Trachea (tissue), 1 donor: ENCODE measurements around the genes SETSIP, MTF2 and TMED5.

DNA sequence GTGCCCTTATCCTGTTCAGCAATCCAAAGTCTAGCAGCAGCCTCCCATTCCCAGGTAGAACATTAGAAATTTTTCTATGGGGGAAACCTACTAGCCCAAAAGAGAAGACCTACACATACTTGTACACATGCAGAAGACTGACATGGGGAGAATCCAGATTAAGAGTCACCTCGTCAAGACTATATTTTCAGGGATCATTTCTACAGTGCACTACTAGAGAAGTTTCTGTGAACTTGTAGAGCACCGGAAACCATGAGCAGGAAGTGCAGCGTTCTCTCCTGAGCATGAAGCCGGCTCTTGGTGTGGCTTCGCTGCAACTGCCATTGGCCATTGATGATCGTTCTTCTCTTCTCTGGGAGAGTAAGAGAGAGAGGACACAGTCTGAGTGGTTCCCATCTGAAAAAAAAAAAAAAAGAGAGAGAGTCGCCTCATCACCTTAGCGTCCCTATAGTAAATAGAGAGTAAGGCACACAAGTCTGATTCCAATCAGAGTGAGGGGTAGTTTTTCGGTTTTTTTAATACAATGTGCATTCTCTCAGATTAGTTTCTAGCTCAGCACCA, 59.4 kb downstream of the BARHL2 start:
- PRO-cap: no peak

GRCh38 chr1:90850853-90851885, 134.1 kb upstream of the BARHL2 start:
- PRO-cap: bidirectional peak, plus-strand start at chr1:90851812, minus-strand start at chr1:90851646

DNA sequence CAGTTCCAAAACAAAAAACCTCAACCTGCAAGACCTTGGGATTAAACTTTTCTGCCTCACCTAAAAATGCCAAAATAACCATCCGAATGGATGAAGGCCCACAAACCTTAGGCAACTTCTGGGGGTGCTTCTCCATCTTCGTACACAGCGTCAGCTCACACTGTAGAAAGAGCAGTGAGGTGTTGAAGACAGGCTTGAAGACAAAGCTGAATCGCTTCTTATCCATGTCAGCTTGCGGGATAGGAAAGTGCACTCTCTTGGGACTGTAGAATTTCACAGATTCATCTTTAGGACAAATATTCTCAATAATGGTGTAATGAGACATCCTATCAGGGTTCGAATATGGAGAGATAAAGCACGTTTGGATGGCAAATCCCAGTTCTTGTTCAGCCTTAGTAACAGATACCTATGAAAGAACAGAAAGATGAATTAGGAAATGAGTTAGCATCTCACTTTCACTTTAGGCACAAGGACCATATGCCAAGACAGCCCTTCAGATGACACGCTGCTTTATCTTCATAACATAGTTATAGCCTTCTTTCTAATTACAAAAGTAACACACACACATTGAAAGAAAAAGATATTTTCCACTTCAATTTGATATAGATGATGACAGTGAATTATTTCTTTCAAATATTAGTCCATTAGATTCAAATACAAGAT, 173.7 kb downstream of the TGFBR3 start:
- PRO-cap: no peak

DNA sequence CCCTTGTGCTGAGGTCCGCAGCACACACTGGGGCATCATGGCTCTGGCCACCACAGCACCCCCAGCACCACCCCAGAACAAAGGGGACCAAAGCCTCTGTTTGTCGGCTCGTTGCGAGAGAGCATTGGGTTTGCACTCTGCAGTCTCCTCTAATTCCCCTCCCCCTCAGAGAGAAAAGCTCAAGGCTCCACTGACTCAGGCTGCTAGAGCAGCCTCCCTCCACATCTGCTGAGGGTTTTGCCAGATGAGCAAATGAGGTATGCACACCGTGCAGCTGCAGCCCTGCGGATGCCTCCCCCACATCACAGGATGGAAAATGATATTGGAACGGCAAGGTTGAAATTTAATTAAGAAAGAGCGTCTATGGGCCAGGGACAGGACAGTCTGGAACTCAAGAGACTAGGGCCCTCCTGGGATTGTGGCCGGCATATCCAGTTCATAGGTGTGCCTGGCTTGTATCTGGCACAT, 154.6 kb downstream of the TGFBR3 start:
- PRO-cap: no peak

GRCh38 chr1:91760898-91761933, 124.7 kb downstream of the TGFBR3 start:
- PRO-cap: no peak

GRCh38 chr1:91805299-91805836, 80.6 kb downstream of the TGFBR3 start:
- PRO-cap: no peak

DNA sequence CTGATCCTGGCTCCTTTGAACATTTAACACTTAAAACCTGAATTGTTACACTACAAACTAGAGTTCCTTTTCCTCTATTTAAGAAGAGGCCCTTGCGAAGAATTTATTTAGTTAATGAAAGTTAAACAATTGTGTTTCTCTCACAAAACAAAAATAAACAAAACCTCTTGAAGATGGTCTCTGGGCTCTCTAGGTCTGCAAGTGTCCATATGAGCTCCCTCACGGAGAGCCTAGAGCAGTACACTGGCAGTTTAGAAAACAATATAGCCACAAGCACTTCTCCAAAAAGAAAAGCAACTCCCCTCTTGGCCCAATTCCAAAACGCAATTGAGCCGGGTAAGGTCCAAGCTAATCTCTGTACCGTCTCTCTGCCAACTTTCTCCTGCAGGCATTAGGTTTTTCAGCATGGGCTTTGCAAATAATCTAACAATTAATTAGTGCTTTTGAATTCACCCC, 40.1 kb downstream of the TGFBR3 start:
- PRO-cap: no peak

DNA sequence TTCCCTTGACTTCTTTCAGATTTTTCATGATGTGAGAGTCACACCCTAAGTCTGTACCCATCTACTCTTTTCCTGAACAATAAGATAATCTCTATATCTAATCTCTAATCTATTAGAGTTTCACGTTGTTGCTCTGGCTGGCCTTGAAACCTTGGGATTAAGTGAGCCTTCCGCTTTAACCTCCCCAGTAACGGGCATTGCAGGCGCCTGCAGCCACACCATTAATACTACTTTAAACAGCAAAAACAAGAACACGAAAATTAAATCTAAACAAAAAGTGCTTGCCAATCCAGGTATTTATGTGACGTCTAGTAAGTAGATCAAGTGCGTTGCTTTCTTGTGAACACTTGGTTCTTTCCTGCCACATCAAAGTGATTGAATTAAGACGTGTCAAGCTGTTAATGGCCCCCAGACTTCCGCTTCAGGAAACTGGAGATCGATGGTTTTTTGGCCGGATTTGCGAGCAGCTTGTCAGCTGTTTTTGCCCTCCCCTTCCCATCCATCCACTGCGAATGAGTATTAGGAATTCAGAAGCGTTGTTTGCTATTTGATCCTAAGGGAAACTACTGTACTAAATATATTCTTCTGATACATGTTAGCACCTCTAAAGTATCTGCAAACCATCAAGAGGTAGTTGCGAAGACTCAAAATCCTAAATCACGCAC, 791 bp upstream of the BRDT start:
- PRO-cap: no peak

GRCh38 chr1:92075350-92075606, at the start of gene SETSIP:
SETSIP (minus strand) TSS chr1:92075411.
- PRO-cap: no peak

- PRO-cap: no peak
These were observed 23.5 kb downstream of the GLMN start for GRCh38 chr1:92274936-92276100.

DNA sequence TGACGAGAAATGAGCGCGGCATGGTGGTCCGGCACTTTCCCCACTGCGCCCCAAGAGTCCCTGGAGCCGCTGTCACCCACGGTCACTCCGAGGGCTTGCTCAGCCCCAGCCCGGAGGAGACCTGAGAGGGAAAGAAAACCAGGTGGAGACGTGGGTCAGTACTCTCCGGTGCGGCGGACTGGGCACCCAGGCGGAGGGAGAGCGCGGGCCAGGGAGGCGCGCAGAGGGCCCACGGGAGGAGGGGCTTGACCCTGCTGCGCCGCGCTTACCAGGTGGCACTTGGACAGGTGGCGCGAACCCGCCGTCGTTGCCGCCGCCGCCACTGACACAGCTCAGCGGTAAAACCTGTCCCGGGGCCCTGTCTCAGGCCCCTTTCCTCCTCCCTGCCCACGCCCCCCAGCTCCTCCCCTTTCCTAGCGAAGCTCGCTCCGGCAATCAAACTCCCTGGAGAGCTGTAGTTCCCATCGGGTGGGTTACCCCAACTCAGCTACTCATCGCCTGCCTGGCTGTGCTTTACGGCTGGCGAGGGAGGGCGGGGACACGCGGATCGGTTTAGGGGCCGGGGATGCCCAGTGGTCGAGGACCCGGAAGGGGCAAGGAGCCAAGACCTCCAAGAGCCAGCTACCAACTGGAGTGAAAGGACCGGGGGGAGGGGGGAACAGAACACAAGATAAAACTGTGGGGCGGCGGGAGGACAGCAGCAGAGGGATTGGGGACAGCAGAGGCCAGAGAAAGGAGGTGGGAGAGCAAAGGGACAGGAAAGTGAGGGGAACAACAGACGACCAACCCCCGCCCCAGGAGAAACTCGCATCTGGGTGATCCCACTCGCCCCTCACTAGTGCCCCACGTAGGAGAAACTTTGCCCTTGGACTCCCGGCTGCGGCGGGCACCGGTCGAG, 3.0 kb downstream of the GFI1 start:
- PRO-cap: no peak

GRCh38 chr1:92515568-92516370, 29.0 kb upstream of the GFI1 start:
- PRO-cap: no peak

DNA sequence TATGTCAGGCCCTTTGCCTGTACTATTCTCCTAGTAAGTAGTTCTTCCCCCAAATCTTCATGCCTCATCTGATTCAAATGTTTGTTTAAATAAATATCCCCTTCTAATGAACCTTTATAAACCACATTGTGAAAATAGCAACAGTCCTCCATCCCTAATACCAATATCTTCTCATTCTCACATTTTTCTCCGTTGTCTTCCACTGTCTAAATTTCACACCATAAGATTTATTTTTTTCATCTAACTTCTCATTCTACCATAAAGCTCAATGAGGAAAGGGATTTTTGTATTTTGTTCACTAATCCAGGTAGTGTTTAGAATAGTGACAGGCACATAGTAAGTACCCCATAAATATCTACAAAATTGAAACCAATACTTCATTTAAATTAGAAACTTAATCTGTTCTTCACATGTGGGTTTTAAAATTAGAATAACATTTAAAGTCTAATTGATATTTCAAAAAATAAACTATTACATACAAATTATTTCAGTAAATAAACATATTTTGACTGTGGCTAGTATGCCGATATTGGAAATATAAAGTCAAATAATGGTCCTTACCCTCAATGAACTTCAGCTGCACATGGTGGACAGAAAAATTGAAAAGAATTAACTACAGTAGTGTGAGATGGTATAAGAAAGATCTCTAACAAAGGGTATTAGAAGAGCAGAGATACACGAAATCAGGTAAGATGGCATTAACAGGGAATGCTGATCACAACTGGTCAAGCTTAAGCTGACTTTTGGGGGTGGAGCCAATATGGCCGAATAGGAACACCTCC, 101.9 kb upstream of the GFI1 start:
- PRO-cap: no peak

DNA sequence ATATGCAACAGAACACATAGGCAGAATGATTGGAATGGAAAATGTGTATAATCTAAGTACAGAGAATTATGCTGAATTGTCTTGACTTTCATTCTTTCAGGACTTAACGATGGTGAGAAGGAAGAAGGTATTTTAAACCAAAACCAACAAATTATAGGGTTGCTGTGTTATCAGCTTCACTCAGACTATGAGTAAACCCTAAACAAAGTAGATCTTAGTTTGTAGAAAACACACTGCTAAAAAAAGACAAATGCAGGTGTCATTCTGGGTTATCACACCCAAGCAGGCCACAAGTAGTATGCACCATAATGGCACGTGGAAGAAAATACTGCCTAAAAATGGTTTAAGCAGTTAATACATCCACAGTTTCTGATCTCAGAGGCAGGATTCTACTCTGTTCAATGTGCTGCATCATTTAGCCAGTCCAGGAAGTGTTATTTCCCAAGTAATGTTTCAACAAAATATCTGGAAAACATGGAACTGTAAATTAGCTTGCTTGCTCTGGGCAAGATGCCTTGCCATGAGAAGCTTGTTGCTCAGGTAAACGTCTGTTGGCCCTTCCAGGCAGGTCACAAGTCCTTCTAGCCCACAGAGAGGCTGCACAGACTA, 4.2 kb downstream of the DIPK1A start:
- PRO-cap: no peak

GRCh38 chr1:93079176-93080230, at the start of gene MTF2:
MTF2 (plus strand) TSS chr1:93079283.
- PRO-cap: bidirectional peak, plus-strand start at chr1:93079283, minus-strand start at chr1:93079099

DNA sequence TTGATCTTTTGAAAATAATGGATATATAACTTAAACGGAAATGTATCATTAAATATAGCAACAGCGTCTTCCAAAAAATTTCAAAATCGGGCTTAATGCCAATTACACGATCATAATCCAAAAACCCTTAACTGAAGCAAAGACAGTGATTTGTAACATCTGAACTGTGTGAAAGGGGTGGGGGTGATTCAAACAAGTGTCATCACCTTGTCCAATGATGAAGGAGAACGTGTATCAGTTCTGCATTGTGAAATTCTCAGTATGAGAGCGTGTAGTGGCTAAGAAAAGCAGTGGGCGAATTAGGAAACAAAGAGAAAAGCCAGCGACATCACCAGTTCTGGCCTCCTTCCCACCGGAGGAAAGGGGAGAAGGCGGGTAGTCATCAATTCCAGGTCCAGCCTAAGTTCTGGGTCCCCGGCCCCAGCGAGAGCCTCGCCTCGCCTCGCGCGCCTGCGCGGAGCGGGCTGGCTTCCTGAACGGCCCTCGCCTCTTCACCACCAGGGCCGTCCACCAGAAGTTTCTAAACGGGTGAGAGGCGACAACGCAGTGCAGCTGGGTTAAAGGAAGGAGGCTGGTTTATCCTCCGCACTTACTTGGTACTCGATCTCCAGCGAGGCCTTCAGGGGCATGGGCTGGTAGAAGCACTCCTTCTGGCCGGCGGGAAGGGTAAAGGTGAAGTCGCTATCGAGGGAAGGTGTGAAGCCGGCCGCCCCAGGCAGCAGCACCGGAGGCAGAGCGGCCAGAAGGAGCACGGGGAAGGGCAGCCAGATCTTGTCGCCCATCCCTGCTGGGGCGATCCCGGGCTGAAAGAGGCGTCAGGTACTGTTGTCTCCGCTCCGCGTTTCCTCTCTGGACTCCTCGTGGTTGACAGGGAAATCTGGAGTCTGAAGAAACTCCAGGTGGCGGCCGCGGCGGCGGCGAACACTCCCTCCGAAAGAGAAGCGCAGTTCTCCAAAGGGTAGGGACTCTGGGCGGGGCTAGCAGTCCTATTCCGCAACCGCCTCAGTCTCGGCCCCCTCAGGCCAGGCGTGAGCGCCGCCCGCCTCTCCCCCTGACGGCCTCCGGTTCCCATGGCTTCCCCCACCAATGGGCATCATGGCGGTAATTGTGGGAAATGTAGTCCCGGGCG, at the start of gene TMED5:
Gene TMED5, minus strand, starts transcription at position 953 of the 1,129 bp plus-strand sequence.
- PRO-cap: unidirectional peak, plus-strand start at position 290 of the sequence; bidirectional peak, plus-strand start at position 523 of the sequence, minus-strand start at position 401 of the sequence; unidirectional peak, minus-strand start at position 860 of the sequence; bidirectional peak, plus-strand start outside the sequence, minus-strand start at position 969 of the sequence

GRCh38 chr1:93509353-93510040, 61.6 kb downstream of the FNBP1L start:
- PRO-cap: no peak

- PRO-cap: no peak
These were observed 106.8 kb downstream of the FNBP1L start for GRCh38 chr1:93554699-93555122.

DNA sequence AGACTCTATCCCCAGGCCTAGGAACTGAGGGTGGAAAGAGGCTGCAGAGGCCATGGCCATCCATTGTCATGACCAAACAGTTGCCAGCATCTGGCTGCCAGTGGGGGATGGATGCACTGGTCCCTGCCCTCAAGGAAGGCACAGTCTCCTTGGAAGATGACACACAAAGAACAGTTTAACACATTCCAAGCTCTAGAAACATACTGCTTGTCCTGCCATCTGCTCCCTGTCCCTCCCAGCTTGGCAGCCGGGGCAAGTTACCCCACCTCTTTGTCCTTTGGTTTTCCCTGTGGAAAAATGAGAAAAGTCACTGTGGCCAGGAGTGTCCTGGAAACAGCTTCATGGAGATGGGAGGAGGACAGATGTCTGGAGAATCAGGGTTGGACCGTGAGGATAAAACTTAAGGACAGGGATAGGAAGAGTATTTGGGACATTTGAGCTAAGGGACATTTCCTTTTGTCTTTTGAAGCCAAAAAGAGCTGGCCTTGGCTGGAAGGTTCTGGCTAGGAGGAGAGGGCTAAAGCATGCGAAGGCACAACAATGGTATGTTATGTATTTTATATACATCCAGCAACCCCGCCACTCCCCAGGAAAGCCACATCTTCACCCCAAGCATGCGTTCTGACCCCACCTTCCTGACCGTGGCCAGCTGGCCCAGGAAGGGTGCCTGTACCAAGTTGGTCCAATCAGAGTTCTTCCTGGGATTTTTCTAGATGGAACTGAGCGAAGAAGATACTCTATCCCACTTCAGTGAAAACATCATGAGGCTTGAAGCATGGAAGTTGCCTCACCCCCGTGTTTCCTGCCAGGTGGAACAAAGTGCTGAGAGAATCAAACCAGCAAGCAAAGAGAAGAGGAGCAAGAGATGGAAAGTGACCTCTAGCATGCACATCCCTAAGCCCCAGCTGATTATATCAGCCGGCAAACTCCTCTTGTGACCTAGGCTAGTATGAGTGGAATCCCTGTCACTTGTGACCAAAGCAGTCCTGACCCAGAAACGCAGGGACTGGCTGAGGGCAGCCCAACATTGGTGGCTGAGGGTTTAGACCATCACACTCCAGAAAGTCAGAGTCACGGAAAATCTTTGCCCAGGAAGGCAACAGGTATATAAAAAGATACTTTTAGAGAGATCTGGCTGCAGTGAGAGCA, 82.8 kb downstream of the BCAR3 start:
- PRO-cap: no peak

- PRO-cap: no peak
These were observed 72.0 kb downstream of the BCAR3 start for GRCh38 chr1:93609409-93610175.